Cardiac septum (tissue), 1 donor: ENCODE data around the gene INSRR.

GRCh38 chr1:156456184-156457175, 44.1 kb downstream of the MEF2D start:
- PRO-cap, result bidirectional peak, plus-strand start at chr1:156456810, minus-strand start at chr1:156456554

DNA sequence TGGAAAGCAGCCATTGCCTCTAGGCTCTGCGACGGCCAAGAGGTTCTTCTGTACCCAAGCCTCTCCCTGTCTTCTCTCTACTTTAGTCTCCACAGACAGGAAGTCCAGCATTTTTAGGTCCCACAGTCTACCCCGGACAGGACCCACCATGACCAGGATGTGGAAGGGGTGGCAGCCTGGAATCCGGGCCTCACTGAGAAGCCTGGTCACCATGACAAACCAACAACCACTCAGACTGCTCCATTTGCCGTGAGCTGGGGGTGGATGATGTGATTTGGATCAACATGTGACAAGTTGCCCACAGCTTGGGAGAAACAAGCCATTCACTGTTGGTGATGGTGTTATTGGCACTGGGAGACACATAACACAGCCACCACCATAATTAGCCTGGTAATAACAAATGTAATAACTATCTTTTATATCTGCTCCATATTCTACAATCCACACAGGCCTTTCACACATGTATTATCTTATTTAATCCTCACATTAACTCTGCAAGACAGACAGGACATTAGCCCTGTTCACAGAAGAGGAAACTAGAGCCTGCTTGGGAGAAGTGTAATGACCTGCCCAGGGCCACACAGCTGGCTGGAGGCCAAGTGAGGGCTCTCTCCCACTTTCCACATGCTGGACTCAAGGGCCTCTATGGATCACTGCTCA, 23.0 kb downstream of the MEF2D start:
- PRO-cap, result unidirectional peak, minus-strand start at position 76 of the sequence

GRCh38 chr1:156491593-156492251, 8.9 kb downstream of the MEF2D start:
- PRO-cap, result no peak

DNA sequence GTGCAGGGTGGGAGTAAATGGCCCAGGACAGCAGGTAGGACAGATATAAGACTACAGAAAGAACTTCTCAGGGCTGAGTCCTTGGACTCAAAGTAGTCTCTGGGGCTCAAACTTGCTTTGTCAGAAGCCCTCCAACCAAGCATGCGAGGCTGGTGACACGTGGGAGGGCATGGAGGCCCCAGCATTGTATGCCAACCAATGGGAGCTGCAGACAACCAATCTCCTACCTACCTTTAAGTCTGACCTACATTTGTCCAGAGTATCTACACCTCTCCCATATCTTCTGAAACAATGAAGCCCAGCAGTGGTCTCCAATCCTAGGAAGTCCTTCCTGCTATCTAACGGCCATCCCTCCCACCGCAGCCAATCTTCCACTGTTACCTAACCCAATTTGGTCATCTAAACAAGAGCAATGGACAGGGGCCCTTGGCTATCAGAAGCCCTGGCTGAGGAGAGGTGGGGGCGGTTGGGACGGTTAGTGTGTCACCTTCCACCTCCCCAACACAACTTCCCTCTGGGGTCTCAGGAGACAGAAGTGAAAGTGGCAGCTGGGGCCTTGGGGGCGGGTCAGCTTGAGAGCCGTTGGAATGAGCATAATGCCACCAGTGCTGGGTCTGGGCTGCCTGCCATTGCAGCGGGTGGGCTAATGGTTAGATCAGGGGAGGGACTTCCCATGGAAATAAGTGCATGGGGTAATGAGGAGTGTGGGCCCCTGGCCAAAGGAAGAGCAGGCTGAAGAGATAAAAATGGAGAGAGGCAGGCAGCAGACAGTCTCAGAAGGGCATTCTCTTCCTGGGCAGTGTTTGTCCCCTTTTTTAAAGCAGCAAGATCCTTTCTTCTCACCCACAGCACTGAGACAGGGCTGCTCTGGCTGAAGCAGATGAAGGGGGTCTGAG, 8.1 kb downstream of the MEF2D start:
- PRO-cap, result no peak

DNA sequence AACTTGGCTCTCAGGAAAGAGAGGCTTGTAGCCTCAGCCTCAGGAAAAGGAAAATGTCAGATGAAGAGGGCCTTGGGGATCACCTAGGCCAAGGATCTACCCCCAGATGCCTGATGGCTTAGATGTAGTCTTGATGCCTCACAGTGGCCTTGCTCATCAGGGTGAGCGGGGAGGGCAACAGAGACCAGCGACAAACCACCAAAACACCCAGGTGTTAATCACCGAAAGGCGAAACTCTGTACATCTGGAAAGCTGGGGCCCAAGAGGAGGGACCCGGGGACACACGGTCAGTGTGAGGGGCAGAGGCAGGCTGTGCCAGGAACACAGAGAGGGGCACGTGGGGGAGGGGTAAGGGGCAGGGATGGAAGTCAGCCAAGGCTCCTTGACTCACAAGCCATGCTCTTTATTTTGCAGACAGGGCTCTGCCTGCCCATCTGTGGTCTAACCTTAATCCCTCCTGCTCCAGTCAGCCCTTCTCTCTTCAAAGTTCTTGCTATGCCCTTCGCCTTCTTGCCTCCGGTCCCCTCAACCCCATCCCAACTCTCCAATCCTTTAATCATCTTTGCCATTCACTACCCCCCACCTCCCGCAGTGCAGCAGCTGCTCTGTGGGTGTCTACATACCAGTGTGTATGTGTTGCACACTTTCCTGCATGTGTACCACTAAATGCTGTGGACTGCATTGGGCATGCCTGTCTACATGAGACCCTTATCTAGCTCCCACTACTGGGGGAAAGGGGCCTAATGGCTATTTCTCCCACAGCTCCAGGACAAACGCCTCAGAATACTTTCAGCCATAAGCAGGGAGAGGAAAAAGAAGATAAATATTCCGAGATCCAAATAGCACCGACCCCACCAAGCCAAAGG, 4.2 kb downstream of the MEF2D start:
- PRO-cap, result no peak

DNA sequence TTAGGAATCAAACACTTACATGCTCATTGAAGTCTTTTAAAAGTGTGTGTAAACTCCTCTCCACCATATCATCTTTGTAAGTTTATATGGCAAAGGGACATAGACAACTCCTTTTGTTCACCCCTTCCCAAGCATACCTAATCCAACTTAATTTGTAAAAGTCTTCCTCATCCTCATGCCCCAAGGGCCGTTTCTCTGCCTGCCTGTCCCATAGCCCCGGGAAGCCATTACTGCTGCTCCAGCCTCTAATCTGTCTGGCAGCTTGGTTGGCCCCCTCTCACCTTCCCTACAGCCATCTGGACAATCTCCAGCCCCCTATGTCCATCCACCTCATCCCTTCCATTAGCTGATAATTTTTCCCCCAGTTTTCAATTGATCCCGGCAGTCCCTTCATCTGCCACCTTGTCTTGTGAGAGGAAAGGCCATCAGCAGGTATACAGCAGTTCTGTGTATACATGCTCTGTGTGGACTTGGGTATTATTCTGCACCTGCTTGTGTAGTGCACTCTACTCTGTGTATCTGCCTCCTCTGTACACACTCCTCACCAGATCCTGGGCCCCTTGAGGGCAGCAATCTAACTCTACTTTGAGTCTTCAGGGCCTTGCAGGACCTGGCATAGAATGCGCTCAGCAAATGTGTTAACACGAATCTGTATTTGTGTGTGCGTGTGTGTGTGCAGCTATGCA, 3.6 kb upstream of the MEF2D start:
- PRO-cap, result no peak

- PRO-cap, result no peak
Observed at GRCh38 chr1:156572037-156572420, 336 bp downstream of the IQGAP3 start.

DNA sequence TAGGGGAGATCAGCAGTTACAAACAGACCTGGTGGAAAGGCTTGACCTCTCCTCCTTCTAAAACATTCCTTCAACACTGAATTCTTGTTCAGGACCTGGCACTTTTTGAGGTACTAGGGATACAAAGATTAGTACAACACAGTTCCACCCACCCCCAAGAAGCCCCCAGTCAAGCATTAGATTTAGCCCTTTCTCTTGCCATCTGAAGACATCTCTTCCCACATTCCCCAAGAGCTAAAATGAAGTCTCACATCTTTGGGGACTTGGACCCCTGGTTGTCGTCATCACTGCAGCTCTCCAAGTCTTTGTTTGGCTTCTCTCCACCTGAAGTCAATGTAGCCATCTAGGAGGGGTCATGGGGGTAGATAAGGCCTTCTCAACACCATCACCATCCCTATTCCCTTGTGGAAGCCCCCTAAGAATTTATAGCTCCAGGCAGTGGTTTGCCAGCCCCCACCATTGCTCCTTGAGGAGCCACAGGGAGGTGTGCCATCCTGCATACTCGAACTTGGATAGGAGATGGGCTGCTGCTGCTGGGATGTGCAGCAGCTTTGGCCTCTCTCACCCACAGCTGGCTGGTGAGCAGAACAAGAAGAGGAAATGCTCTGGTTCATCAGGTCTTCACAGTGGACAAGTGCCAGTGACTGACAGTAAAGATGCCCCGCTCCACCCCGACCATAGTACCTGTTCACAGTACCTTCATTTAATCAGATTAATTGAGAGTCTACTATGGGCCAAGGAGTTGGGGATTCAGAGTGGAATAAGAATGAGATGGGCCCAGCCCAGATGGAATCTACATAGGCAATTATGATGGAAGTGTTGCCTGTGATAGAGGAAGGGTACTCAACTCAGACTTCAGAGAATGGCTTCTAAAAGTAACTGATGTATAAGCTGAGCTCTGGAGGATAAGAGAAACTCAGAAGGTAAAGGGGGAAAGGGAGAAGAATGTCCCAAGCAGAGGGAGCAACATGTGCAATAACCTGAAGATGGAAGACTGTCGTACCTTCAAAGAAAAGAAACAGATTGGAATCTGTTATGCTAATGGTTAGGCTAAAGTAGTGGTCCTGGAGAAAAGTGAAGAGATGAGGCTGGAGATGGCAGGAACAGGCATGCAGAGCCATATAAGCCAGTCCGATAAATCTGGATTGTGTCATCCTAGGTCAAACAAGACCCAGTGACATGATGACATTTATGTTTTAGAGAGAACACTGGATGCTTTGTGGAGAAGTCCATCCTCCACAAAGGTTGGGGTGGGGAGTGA, 5.0 kb downstream of the NAXE start:
- PRO-cap, result no peak

DNA sequence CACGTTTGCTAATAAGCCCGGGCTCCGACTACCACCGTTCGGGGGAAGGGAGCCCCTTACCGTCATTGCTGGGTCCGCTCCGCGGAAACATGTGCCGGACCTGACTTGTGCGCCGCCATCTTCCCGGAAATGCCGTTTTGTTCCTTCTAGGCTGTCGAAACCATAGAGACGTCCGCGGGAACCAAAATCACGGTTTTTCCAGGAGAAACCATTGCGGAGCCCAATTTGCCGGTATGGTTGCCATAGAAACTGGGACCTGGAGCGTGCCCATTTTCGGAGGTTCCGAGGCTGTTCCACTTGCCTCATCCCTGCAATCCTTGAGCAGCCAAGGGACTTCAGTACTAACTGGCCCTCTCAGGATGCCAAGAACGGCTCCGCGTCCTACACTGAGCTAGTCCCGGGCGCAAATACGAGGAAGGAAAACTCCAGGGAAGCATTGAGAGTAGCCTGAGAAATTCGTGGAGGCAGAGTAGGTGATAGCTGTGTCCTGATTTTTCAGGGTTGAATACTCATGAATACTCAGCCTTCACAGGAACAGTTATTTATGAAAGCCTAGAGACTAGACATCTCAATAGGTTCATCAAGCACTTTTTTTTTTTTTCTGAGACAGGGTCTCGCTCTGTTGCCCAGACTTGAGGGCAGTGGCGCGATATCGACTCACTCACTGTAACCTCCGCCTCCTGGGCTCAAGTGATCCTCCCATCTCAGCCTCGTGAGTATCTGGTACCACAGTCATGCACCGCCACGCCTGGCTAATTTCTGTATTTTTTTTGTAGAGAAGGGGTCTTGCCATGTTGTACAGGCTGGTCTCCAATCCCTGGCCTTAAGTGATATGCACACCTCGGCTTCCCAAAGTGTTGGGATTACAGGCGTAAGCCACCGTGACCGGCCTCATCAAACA, 10.0 kb downstream of the NAXE start:
- PRO-cap, result bidirectional peak, plus-strand start at position 163 of the sequence, minus-strand start at position 131 of the sequence

GRCh38 chr1:156616118-156616970, 2.9 kb upstream of the HAPLN2 start:
- PRO-cap, result bidirectional peak, plus-strand start at chr1:156616501, minus-strand start at chr1:156616398

DNA sequence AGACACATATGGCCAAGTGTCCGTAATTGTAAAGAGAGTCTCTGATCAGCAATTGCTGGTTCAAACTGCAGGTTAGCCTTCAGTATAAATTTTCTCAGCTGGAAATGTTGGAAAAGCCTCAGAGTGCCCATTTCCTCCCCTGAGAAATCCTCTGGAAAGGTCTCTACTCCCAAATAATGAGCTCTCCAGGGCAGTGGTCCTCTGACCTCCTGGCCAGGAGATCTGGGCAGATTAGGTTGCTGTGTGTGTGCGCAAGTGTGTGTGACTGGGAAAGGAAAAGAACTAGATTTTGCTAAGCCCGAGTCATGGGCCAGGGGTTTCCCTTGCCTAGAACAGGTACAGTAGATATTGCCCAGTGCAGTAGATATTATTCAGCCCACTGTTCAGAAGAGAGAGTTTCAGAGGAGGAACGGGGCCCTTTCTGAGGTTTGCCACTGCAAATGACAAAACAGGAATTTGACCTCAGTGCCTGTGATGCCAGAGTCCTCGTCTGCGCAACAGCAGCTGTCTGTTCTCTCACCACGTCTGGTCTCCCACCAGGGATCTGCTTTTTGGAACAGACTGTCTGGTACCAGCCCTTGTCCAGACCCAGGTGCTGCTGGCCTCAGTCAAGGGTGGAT, 2.6 kb upstream of the BCAN start:
- PRO-cap, result no peak

DNA sequence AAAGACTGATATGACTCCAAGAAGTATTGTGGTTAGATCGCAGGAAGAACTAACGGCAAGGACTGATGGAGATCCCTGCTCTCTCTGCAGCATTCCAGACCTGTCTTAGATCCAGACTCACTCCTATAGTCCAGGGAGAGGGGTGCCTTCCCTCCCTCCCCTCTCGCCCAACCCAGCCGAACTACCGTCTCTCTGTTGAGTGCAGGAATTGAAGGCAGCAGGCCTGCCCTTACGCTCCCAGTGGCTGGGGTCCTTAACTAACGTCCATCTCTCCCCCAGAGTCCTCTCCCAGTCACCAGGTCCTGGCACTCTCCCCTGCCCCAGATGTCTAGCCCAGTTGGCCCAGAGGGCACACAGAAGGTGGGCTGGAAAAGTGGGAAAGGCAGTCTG, 1.2 kb downstream of the CRABP2 start:
- PRO-cap, result no peak

DNA sequence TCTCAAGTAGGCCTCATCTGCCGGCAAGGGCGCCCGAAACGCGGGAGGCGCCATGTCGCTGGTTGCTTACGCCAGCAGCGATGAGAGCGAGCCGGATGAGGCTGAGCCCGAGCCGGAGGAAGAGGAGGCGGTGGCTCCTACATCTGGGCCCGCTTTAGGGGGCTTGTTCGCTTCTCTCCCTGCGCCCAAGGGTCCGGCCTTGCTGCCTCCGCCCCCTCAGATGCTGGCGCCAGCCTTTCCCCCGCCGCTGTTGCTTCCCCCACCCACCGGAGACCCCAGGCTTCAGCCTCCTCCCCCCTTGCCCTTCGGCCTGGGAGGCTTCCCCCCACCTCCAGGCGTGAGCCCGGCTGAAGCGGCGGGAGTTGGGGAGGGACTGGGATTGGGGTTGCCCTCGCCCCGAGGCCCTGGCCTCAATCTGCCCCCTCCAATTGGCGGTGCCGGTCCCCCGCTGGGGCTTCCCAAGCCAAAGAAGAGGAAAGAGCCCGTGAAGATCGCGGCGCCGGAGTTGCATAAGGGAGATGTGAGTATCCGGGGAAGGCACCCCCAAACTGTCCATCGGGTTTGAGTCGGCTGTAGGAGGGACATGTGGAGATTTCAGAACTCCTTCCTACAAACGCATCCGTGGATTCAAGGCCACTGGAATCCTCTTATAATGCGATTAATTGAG, 518 bp downstream of the PRCC start:
- PRO-cap, result no peak

- PRO-cap, result no peak
Observed at GRCh38 chr1:156807365-156808125, 9.1 kb downstream of the SH2D2A start.

DNA sequence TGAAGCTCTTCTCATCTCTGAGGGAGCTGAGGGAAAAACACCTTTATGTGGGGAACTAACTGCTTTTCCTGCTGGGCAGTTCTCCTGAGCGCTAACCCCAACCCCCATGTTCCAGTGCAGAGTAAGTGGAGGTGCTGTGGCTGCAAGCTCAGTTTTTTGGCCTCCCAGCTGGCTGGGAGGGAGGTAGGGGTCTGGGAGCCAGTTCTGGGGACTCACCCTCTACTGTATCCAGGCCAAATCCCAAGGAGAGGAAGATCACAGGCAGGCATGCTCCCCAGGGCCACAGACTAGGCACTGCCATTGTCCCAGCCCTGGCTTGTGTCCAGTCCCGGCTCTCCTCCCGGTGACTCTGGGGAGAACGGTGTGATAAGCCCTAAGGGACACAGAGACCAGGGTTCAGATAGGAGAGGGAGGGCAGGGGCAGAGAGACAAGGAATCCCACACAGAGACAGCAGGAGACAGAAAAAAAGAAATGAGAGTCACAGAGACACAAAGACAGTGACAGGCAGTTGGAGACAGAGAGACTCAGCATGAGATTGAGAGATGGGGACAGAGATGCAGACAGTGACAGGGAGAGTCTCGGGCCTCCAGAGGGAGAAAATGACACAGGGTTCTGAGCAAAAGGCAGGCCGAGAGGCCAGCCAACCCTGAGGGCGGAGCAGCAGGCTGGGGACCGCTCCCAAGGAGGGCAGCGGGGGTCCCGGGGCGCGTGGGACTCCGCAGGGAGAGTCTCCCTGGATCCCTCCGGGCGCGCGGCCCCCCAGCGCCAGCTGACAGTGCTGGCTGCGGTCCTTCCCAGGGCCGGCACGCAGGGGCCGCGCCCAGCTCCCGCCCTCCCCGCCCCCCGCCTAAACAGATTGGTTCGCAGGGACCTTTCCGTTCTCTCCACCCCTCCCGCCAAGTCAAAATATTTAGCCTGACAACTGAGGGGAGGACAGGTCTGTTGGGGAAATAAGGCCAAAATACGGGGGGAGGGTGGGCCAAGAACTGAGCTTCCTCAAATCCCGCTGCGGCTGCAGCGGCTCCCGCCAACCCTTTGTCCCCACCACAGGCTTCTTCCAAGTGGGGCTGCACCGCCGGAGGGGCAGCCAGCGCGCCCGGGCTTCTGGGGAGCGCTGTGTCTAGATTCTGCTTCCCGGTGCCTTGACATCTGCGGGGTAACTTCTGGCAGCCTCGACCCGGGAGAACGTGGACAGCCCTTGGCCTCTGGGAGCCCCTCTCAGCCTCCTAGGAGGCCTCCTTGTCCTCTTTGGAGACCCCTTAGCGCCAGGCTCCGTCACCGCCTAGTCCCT, at the start of gene INSRR:
TSS of gene INSRR (minus strand) at position 797 of the 1,292 bp plus-strand sequence.
- PRO-cap, result bidirectional peak, plus-strand start at position 937 of the sequence, minus-strand start at position 778 of the sequence

- PRO-cap, result unidirectional peak, plus-strand start at chr1:156892523
Observed at GRCh38 chr1:156892134-156892913, 1.2 kb upstream of the PEAR1 start.

DNA sequence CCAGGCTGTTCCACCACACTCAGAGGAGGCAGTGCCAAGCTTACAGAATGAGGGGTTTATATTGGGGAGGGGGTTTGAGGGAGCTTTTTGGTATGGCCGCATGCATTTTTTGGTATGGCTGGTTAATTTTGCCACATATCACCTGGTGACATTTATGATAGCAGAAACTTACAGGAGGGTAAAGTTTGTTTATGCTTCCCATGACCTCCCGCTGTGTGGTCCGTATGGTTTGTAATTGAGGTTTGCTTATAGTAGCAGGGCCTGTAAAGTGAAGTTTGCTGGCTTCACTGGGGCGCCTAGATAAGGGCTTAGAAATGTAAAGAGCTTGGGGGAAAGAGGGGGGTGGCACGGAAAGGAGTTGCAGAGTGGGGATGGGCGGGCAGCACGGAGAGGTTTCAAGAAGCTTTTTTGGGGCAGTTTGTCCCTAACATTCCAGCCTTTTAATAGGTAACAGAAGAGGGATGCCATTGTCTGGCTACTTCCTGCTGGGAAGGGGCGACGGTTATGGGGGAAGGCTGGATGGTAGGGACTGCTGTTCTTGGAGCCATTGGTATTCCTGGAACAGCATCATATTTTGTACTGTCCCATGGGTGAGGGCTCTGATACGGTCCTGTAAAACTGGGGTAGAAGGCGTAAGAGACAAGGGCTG, 135.3 kb upstream of the ETV3 start:
- PRO-cap, result no peak

DNA sequence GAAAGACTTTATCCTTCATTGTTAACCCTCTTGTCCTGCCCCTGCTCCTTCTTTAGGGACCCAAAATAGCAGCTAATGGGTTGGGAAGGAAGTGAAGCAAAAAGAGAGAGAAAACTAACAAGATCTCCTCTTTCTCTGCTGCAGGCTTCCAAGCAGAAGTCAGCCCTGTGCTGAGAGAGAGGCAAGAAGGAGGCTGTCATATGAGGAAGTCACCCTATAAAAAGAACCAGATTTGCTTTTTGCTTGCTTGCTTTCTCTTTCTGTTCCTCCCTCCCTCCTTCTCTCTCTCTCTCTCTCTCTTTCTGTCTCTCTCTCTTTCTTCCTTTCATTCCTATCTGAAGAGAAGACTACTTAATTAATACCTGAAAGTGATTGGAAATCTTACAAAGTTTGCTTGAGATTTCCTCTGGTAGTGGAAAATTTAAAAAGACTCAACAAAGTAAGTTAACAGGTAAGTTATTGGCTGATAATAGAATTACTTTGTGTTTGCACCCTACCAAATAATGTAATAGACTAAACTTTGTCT, 7.9 kb upstream of the CD5L start:
- PRO-cap, result no peak

- PRO-cap, result bidirectional peak, plus-strand start at chr1:158002219, minus-strand start at chr1:158002119
Observed at GRCh38 chr1:158002056-158002477, 8.6 kb downstream of the KIRREL1 start.

DNA sequence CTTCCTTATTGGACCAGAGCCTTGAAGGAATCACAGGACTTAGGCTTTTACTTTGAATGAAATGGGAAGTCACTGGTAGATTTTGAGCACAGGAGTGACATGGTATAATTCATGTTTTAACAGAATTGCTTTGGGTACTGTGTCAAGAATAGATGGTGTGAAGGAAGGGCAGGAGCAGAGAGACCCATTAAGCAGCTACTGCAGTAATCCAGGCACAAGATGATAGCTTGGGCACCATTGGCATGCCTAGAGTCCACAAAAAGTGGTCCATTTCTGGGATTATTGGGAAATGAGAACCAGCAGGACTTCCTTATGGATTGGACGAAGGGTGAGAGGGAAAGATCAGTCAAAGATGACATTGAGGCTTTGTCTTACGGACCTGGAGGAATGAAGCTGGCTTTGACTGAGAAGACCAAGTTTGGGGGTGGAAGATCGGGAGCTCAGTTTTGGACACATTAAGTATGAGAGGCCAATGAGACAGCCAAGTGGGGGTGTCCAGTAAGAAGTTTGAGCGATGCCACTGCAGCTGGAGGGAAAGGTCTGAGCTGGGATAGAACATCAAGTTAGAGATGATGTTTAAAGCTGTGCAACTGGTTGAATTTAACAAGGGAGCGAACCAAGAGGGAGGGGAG, 52.6 kb downstream of the KIRREL1 start:
- PRO-cap, result no peak